Rectum (tissue), 1 donor: ENCODE measurements around a stretch of chr1.

DNA sequence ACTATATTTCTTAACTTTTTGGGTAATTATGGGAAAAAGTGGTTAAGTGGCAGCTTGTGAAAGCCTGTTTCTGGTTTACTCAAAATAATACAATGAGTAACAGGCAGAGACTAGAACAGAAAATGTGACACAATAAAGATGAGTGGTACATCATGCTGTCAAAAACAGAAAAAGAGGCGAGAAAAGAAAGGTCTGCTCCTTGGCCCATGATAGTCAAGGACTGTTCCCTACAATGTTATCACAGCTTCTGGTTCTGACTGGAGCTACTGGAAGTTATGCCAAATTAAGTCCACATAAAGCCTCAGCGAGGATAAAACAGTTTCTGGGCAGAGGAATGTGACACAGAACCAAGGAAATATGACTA is 92.1 kb downstream of the NIBAN1 start:
- PRO-cap, result no peak

GRCh38 chr1:184882560-184883013 is 91.7 kb downstream of the NIBAN1 start:
- PRO-cap, result unidirectional peak, plus-strand start at chr1:184882832

DNA sequence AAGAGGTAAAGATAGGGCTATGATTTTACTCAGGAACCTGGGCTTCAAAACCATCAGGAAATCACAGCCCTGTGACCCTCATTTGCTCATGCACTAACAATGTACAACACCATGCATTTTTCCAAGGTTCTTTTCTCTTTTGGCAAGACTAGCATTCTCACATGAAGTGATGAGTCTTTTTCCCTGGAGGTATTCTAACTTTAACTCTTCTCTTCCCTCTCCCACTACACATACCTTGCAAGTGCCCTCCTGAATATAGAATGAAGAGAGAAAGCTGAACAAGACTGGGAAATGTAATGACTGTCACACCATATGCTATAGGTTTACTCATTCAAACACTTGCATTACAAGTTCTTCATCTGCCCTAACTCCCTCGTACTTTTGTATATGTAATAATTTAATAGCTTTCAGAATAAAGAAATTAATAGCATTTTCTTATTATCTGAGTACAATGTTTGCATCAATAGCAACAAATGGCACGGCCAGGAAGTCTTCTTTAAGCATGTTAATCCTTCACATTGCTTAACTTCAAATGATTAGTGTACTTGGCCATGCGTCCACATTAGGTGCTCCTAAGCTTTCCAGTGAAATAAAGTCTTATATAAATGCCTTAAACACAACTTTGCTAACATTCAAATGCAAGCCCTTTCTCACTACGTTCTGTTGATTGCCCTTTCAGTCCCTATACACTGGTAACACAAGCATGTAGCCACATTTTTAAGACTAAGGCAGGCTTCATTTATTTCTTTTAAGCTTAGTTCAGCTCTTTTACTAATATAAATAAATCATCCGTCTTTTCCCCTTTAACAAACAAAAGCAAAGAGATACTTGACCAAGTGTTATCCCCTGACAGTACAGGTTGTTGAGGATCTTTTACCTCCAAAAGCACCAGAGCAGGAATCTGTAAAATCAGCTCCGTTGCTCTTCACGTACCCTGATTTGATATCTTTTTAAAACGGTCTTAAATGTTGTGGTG is 1.7 kb downstream of the NIBAN1 start:
- PRO-cap, result no peak

DNA sequence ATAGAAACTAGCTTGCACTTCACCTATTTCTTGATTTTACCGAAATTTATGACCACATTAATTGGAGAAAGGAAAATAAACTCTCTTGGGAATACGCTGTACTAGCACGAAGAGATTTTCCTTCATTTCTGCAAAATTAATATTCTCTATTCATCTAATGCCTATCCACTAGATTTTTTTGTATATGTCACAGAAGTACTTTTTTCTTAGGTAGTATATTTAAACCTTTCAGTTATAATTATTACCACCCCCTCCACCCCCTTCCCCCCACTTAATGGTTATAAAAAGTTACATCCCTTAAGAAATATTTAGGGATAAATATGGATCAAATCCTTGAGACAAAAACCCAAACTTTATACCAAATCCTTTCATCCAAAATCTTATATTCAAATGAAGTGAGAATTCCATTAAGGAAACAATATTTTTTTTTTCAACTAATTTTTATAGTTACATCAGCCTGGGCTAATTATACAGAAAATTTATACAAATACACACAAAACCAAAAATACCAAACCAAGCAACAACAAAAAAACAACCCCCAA is 38.1 kb downstream of the TRMT1L start:
- PRO-cap, result no peak

DNA sequence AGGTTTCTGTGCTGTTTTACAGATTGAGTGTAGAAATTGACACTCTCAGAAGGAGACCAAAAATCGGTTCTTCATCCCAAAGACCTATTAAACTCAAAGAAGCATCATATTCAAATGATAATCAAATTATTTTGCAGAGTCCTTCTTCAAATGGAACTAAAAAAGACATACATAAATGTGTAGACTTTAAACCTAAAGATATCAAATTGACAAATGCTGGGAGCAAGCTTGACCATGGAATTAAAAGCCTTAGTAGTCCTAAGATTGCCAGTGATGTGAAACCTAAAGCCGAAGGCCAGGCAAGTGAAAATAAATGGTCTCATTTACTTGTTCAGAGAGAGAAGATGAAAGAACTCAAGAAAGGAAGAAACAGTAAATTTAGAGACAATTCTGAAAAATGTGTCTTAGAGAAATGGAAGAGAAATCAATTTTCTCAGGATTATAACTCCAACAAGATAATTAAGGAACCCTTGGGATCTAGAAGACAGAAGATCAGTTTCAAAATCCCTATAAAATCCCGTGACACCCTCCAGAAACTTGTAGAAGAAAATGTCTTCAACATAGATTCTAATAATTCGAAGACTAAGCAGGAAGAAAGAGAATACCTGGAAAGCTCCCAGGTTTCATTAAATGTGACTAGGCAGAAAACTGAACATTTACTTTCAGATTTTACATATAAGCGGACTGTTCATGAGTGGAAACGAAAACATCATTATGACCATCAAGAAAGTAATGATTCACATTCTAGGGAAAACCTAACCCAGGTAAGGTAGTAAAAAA is 17.6 kb downstream of the SWT1 start:
- PRO-cap, result no peak

- PRO-cap, result no peak
Observed at GRCh38 chr1:185311460-185312520, 5.3 kb downstream of the IVNS1ABP start.

DNA sequence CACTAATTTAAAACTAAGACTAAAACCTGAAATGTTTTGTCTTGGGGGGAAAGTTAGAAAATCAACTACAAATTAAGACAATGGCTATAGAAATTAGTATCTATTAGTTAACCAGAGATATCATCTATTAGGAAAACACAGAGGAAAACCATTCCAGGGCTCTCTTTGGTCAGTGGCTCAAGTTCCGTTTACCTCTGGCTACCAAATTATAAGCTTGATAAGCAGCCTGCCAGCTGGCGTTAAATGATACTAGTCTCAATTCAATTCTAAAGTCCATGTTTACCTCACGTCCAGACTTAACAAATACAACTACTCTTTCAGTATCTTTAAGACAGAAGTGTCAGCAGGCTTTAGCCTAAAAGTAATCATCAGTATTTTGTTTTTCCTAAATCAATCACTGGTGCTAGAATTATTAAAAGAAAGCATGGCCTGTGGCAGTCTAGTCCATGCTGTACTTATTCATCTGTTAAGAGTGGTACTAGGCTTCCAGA is 1.7 kb downstream of the IVNS1ABP start:
- PRO-cap, result bidirectional peak, plus-strand start at position 323 of the sequence, minus-strand start at position 190 of the sequence

GRCh38 chr1:185346304-185346761 is 29.3 kb upstream of the IVNS1ABP start:
- PRO-cap, result unidirectional peak, minus-strand start at chr1:185346513

- PRO-cap, result bidirectional peak, plus-strand start at chr1:185571305, minus-strand start at chr1:185571013
Observed at GRCh38 chr1:185570777-185571535, 163.2 kb upstream of the HMCN1 start.

GRCh38 chr1:185968947-185969301 is 234.7 kb downstream of the HMCN1 start:
- PRO-cap, result no peak

- PRO-cap, result bidirectional peak, plus-strand start at chr1:186983749, minus-strand start at chr1:186983486
Observed at GRCh38 chr1:186983306-186983616, 154.5 kb downstream of the PLA2G4A start.

- PRO-cap, result no peak
Observed at GRCh38 chr1:187073000-187073668, 244.4 kb downstream of the PLA2G4A start.

- PRO-cap, result no peak
Observed at GRCh38 chr1:192500374-192500755, 75.2 kb upstream of the RGS1 start.

DNA sequence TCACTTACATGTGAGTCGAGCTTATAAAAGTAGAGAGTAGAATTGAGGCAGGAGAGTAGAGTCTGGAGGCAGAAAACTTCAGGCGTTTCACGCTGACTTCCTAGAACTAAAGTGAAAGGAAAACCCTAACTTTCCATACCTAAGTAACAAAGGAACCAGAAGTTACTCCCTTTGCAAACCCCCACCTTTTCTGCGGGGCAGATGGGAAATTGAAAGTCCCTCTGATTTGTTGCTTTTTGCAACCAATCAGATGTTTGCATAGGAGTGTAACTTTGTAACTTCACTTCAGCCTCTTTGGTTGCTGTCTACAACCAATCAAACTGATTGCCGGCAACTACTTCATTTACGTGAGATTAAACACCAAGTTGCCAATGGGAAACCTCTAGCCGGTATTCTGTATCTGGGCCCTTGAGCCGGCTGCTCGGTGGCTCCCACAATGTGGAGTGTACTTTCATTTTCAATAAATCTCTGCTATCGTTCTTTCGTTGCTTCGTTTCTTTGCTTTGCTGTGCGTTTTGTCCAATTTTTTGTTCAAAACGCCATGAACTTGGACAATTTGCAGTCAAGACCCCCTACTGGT is 69.4 kb upstream of the RGS2 start:
- PRO-cap, result no peak

GRCh38 chr1:192767852-192768092 is 41.1 kb upstream of the RGS2 start:
- PRO-cap, result no peak

DNA sequence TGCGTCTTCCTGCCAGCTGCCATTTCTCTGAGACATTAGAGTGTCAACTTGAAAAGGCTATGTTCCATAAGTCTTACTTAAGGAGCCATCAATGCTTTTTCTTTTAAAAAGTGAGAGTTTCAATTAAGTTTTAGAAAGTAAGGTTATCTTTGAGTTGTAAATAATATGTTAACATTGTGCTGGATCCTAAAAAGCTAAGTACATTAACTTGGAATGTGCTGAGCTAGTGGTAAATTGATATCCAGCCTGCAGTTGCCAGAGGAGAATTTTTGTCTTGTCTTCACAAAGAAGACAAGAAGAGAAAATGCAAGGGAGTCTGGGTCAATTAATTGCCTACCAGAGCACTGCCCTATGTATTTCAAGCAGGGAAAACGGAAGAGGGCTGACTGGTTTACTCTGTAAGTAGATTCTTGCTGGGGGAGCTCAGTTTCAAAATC is 161.9 kb upstream of the B3GALT2 start:
- PRO-cap, result no peak

- PRO-cap, result no peak
Observed at GRCh38 chr1:195847708-195848672, 760.2 kb downstream of the KCNT2 start.

- PRO-cap, result no peak
Observed at GRCh38 chr1:196659558-196659842, 7.7 kb downstream of the CFH start.

GRCh38 chr1:196827895-196828296 is 8.4 kb downstream of the CFHR1 start:
- PRO-cap, result no peak

DNA sequence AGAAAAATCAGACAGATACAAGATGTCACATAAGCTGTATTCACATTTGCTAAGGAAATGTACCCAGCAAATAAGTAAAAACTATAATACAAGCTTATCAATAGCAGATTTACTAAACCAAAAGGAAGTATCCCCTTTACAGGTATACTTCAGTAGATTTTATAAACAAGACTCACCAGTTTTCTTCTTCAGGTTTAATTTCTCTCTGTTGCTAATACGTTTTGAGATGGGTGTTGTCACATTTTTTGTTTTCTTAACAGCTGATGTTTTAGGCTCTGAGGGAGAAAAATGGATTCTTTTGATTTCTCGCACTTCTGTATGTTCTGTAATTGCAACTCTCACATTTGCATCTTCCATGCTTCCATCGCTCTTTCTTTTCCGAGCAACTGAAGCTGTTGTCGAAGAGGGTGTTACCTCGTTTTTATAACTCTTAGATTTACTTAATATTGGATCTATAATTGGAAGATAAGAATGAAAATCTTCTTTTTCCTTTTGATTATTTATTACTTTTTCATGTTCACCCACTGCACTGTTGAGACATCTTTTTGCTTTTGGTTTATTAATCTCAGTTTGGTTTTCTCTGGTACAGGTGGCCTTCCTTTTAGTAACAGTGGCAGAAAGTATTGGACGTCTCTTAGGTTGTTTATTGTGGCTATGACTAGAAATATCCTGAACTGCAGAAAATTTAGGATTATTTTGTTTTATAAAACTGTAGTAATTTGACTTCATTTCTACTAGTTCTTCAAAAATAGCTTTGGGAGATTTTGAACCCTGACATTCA is 4.1 kb downstream of the ASPM start:
- PRO-cap, result no peak